ENCODE measurements around a stretch of chr20.

DNA sequence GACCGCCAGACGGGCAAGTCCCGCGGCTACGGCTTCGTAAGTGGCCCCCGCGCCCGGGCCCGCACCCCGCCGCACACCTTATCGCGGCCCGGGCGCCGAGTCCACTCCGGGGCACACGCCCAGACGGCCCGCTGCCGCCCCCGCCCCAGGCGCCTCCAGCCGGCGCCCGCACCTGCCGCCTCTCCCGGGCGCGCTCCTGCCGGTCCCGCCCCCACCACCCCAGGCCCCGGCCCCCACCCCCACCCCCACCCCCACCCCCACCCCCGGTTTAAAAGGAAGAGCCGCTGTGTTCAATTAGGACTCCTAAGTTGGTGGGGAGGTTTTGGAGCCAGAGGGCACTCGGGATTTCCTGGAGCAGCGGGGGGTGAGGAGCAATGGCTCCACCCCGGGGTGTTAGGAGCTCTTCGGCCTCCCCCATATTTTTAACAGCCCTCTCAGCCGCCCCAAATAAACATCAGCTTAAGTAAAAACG, 623 bp downstream of the RBM38 start:
- PRO-cap, 3 experiments = peak in 1 of 3 experiments; most common plus-strand start position 367 of the sequence (in 1); most common minus-strand start position 157 of the sequence (in 1)
- RAMPAGE, long total RNA, 4 experiments = no peak in any of the 4 experiments
- RRBS = 2% methylated on average over 17 of the region's 42 CpGs

GRCh38 chr20:57408060-57408717, 17.0 kb downstream of the RBM38 start:
- PRO-cap, 3 experiments = no peak in any of the 3 experiments
- RAMPAGE, long total RNA, 4 experiments = no peak in any of the 4 experiments
- RRBS = 90% methylated on average over 4 of the region's 24 CpGs

DNA sequence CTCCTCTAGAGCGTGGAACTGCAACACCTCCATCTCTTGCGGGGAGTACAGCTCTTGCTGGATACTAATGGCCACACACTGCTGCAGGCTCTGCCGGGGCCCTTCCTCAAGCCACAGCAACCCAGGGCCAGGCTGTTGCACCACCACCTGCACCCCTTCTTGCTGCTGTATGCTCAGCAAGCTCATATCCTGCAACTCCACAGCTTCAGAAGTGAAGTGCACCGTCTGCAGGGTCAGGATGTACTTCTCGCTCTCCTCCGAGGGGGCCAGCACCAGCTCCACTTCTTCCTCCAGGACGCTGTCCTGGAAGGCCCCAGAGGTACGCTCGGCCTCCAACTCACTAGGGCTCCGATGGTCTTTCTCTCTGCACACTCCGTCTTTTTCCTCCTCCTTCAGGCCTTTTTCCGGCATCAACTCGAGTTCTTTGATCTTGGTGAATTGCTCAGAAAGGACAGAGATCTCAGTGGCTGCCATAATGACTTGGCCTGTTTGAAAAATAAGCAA, 1.2 kb downstream of the CTCFL start:
- PRO-cap, 3 experiments = no peak in any of the 3 experiments
- RAMPAGE, long total RNA, 4 experiments = no peak in any of the 4 experiments
- RRBS = no CpG with 5 or more reads among the region's 13 CpGs

GRCh38 chr20:57548126-57548753, 12.7 kb upstream of the PCK1 start:
- PRO-cap, 3 experiments = no peak in any of the 3 experiments
- RAMPAGE, long total RNA, 4 experiments = no peak in any of the 4 experiments
- RRBS = no CpG with 5 or more reads among the region's 16 CpGs

GRCh38 chr20:57552374-57553011, 8.4 kb upstream of the PCK1 start:
- PRO-cap, 3 experiments = no peak in any of the 3 experiments
- RAMPAGE, long total RNA, 4 experiments = no peak in any of the 4 experiments
- RRBS = no CpG with 5 or more reads among the region's 9 CpGs

DNA sequence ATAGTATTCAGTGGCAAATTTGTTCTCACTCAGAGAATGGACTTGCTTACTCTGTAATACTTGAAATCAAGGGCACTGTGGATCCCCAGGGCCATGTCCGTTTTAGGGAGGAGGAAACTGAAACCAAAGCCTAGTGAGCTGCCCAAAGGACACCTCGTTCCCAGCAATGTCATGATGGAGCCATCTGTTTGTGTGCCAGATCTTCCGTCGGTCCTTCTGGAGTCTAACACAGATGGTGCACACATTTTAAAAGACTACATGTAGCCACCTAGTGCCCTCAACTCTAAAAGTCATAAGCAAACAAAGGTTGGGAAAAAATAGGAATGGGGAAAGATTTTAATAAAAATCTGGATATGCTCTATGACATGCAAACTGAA, 7.3 kb upstream of the PCK1 start:
- PRO-cap, 3 experiments = no peak in any of the 3 experiments
- RAMPAGE, long total RNA, 4 experiments = no peak in any of the 4 experiments
- RRBS = no CpG with 5 or more reads among the region's 4 CpGs

GRCh38 chr20:57562369-57562851, 1.5 kb downstream of the PCK1 start:
- PRO-cap, 3 experiments = no peak in any of the 3 experiments
- RAMPAGE, long total RNA, 4 experiments = no peak in any of the 4 experiments
- RRBS = no CpG with 5 or more reads among the region's 19 CpGs

GRCh38 chr20:57618771-57619857, 1.1 kb downstream of the ZBP1 start:
- PRO-cap, 3 experiments = peak in 1 of 3 experiments; most common plus-strand start chr20:57619208 (in 1)
- RAMPAGE, long total RNA, 4 experiments = no peak in any of the 4 experiments
- RRBS = 57% methylated on average over 9 of the region's 25 CpGs

- PRO-cap, 3 experiments = no peak in any of the 3 experiments
- RAMPAGE, long total RNA, 4 experiments = no peak in any of the 4 experiments
- RRBS = no CpG with 5 or more reads among the region's 9 CpGs
Measured at GRCh38 chr20:57621261-57621747, 1.1 kb upstream of the ZBP1 start.

- PRO-cap, 3 experiments = peak in 1 of 3 experiments; most common plus-strand start chr20:57628439 (in 1); most common minus-strand start chr20:57628421 (in 1)
- RAMPAGE, long total RNA, 4 experiments = no peak in any of the 4 experiments
- RRBS = no CpG with 5 or more reads among the region's 16 CpGs
Measured at GRCh38 chr20:57627905-57628764, 7.9 kb upstream of the ZBP1 start.

GRCh38 chr20:57657333-57658314, 37.4 kb upstream of the ZBP1 start:
- PRO-cap, 3 experiments = no peak in any of the 3 experiments
- RAMPAGE, long total RNA, 4 experiments = no peak in any of the 4 experiments
- RRBS = no CpG with 5 or more reads among the region's 34 CpGs

DNA sequence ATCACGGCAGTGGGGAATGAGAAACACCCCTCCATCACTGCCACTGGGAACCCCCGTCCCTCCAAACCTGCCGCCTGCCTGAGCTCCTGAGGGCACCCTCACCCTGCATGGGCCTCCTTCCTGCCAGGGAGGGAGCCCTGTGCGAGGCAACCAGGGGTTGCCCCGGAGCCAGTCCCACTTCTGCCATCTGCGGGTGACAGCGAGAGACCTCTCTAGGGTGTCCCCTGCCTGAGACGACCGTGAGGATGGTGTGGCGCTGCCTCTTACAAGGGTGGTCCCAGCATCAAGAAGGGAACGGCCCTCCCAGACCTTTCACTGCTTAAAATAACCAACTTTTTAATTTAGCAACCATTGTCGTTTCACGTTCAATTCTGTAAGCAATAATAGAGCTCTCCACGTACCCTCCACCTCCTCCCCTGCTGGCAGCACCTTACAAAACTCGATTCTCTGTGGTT, 28.5 kb downstream of the PMEPA1 start:
- PRO-cap, 3 experiments = no peak in any of the 3 experiments
- RAMPAGE, long total RNA, 4 experiments = no peak in any of the 4 experiments
- RRBS = no CpG with 5 or more reads among the region's 15 CpGs

GRCh38 chr20:57683531-57684063, 26.2 kb downstream of the PMEPA1 start:
- PRO-cap, 3 experiments = no peak in any of the 3 experiments
- RAMPAGE, long total RNA, 4 experiments = no peak in any of the 4 experiments
- RRBS = no CpG with 5 or more reads among the region's 12 CpGs

- PRO-cap, 3 experiments = no peak in any of the 3 experiments
- RAMPAGE, long total RNA, 4 experiments = no peak in any of the 4 experiments
- RRBS = no CpG with 5 or more reads among the region's 22 CpGs
Measured at GRCh38 chr20:57692777-57693776, 16.7 kb downstream of the PMEPA1 start.

- PRO-cap, 3 experiments = no peak in any of the 3 experiments
- RAMPAGE, long total RNA, 4 experiments = no peak in any of the 4 experiments
- RRBS = no CpG with 5 or more reads among the region's 7 CpGs
Measured at GRCh38 chr20:57987580-57988053, 163.1 kb upstream of the C20orf85 start.

GRCh38 chr20:57996457-57996739, 154.3 kb upstream of the C20orf85 start:
- PRO-cap, 3 experiments = no peak in any of the 3 experiments
- RAMPAGE, long total RNA, 4 experiments = no peak in any of the 4 experiments
- RRBS = no CpG with 5 or more reads among the region's 3 CpGs

DNA sequence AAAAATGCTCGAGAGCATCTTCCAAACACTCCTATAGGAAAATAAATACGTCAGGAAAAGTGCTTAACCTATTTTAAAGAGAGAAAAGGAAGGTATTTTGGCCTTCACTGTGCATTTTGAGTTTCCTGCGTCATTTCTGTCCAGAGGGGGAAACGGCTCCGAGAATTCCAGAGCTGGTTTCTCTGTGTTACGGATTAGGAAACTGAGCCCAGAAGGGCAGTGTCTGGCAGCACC, 3.1 kb downstream of the ANKRD60 start:
- PRO-cap, 3 experiments = no peak in any of the 3 experiments
- RAMPAGE, long total RNA, 4 experiments = no peak in any of the 4 experiments
- RRBS = no CpG with 5 or more reads among the region's 6 CpGs

GRCh38 chr20:58336453-58337062, 27.0 kb downstream of the RAB22A start:
- PRO-cap, 3 experiments = no peak in any of the 3 experiments
- RAMPAGE, long total RNA, 4 experiments = no peak in any of the 4 experiments
- RRBS = no CpG with 5 or more reads among the region's 4 CpGs

- PRO-cap, 3 experiments = no peak in any of the 3 experiments
- RAMPAGE, long total RNA, 4 experiments = no peak in any of the 4 experiments
- RRBS = 92% methylated on average over 2 of the region's 5 CpGs
Measured at GRCh38 chr20:58361009-58361768, 27.8 kb upstream of the VAPB start.

DNA sequence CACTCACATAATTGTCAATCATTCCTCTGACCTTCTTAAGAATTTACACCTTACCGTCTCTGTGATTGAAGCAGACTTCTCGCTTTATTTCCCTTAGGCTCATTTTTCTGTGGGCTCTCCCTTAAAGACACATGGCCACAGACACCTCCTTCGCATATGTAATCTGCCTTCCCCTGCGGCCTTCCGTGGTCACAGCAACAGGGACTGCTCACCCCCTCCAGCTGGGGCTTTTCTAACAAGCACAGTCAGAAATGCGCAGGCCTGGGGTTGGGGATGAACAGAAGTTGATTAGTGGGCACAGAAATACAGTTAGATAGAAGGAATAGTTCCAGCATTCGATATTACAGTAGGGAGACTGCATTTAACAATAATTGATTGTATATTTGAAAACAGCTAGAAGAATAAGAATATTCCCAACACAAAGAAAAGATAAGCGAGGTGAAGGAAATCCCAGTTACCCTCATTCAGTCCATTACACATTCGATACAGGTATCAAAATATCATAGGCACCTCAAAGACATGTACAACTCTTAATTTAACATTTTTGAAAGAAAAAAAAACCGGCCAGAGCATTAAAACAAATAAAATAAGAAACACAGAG, 22.9 kb upstream of the VAPB start:
- PRO-cap, 3 experiments = no peak in any of the 3 experiments
- RAMPAGE, long total RNA, 4 experiments = start-site peak on the plus strand in 1 of 4 experiments, centred at position 154 of the sequence, 26 reads per replicate
- RRBS = no CpG with 5 or more reads among the region's 10 CpGs

Measured in adrenal gland (tissue), 7 donors.